ENCODE data around the genes CIAO3, SOX8, TPSG1 and GNPTG.

DNA sequence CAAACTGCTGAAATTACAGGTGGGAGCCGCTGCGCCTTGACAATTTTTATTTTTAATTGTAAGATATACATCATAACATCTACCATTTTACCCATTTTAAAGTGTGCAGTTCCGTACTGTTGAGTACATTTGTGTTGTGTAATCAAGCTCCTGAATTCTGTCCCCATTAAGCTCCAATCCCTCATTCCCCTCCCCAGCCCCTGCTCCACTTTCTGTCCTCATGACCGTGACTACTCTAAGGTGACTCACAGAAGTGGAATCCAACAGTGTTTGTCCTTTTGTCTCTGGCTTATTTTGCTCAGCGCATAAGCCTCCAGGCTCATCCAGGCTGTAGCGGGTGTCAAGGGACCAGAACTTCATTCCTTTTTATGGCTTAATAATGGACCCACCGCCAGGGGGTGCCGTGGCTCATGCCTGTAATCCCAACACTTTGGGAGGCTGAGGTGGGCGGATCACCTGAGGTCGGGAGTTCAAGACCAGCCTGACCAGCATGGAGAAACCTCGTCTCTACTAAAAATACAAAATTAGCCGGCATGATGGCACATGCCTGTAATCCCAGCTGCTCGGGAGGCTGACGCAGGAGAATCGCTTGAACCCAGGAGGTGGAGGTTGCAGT, 2.2 kb upstream of the METRN start:
- RRBS, result no CpG with 5 or more reads among the region's 15 CpGs

- RRBS, result 2% methylated on average over 53 of the region's 101 CpGs
Measured at GRCh38 chr16:740614-741683, at the start of gene CIAO3. TSS of gene CIAO3 (minus strand) at chr16:740997.

- RRBS, result 4% methylated on average over 5 of the region's 14 CpGs
Measured at GRCh38 chr16:825815-826124, 25.2 kb upstream of the GNG13 start.

DNA sequence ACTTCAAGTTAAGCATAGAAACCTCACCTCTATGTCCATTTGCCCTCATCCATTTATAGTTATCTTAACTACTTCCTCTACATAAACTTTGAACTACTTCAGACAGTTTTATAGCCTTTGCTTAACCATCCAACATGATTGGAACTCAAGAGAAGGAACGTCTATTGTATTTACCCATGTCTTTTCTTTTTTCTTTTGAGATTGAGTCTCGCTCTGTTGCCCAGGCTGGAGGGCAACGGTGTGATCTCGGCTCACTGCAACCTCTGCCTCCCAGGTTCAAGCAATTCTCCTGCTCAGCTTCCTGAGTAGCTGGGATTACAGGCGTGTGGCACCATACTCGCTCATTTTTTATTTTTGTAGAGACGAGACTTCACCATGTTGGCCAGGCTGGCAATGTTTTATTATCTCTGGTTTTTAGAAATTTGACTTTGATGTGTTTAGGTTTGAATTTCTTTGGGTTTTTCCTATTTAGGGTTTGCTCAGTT, 64.7 kb upstream of the GNG13 start:
- RRBS, result no CpG with 5 or more reads among the region's 7 CpGs

DNA sequence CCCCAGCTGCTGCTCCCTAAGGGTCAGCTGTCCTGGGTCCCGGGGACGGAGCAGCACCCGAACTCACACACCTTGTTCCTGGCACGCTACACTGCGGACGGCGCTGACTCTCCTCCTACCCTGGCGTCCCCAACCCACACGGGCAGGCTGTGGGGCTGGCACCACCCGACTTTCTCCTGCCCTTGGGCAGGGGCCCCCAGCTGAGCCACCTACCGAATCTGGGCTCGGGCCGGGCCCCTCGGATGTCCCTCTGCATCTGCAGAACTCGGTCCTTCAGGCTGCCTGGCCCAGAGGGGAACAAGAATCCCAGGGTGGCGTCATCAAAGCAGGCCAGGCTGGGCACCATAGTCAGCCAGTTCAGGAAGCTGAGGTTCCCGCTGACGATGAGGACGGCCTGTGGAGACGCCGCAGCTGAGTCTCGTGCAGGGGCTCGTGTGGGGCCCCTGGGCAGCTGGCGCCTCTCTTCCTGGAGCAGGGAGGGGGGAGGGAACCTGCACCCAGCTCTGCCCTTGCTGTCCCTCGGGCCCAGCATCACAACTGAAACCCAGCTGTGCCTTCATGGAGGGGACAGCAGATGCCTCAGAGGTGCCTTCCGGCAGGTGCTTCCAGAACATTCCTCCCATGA, 70.5 kb upstream of the GNG13 start:
- RRBS, result no CpG with 5 or more reads among the region's 26 CpGs

DNA sequence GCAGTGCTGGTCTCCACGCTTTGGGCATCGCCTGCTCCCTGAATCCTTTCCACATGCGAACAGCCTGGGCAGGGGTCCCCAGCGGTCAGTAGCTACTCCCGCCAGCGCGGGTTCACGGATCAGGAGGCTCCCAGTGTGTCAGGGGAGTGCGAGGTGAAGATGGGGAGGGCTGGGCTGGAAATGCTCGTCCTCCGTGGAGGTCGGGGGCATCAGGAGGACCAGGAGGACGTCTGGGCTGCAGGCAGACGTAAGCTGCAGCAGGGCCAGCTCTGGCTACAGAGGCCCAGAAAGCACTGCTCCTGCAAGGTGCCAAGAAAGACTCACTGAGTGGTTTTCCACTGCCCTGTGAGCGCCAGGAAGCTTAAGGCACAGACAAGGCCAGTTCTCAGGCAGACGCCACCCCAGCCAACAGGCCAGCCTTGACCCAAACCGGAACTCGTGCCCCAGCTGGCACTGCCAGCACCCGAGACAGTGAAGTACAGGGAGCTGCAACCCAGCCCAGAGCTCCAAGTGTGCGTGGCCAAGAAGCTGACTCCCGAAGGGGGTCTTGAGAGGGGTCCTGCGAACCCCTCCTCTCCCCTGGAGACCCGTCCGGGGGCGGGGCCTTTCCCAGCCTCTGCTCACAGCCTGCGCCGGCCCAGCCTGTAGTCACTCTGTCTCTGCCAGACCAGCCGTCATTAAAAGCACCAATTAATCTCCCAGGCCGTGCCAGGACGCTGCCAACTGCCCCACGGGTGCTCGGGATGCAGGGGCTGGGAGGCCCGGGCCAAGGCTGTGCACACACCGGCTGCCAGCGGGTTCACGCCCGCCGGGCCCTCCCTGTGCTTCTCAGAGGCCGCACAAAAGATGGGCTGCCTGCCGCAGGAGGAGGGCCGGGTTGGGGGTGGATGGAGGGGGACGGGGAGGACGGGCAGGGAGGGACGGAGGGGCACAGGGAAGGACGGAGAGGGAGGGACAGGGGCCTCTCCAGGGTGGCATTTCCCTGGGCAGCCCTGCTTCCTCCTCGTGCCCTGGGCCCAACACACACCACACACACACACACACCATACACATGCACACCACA, 4.4 kb upstream of the SOX8 start:
- RRBS, result 13% methylated on average over 8 of the region's 46 CpGs

GRCh38 chr16:981371-982079, at the start of gene SOX8:
TSS of gene SOX8 (plus strand) at chr16:981770.
- RRBS, result 2% methylated on average over 57 of the region's 103 CpGs

DNA sequence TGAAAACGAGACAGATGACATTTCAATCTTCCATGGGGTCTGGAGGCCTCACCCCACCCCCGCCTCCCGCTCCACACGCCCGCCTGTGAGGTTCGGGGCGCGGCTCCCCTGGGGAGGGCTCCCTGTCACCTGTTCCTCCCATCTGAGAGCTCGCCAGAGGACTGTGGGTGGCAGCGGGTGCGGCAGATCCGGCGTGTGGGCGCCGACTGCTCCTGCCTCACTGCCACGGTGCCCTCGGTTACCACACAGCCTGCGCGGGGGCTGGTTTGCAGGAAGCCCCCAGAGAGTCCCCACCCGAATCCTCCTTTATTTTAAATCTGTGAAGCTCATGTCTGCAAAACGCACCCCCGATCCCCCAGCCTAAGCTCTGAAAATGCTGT, 16.2 kb downstream of the SOX8 start:
- RRBS, result no CpG with 5 or more reads among the region's 22 CpGs

- RRBS, result no CpG with 5 or more reads among the region's 19 CpGs
Measured at GRCh38 chr16:1003929-1004512, 22.5 kb downstream of the SOX8 start.

GRCh38 chr16:1158235-1159036, 5.5 kb downstream of the CACNA1H start:
- RRBS, result 14% methylated on average over 30 of the region's 59 CpGs

GRCh38 chr16:1160645-1160929, 7.7 kb downstream of the CACNA1H start:
- RRBS, result 20% methylated on average over 23 of the region's 29 CpGs

- RRBS, result 39% methylated on average over 3 of the region's 25 CpGs
Measured at GRCh38 chr16:1164603-1165180, 11.8 kb downstream of the CACNA1H start.

DNA sequence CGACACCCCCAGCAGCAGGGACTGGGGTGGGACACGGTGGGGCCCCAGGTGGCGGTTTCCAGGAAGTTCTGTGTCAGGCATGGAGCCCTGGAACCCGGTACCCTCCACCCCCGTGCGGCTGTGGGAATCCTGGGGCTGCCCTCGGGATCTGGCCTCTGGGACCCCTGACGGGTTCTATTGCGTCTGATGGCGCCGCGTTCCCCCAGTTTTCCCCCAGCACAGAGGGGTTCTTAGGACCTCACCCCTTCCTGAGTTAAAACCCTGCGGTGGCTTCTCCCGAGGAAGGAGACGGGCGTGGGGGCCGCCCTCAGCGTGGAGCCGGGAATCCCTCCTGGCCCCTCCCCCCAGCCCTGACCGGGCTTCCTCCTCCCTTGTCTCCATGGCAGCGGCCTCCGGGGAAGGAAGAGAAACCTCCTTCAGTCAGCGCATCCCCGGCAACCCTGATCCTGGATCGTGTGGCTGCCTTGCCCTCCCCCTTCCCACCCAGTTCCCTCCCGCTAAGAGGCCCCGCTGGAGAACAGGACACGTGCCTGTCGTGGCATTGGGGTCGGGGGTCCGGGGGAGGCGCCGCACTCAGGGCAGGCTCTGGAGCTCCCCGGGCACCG, 30.3 kb downstream of the CACNA1H start:
- RRBS, result 7% methylated on average over 8 of the region's 35 CpGs

DNA sequence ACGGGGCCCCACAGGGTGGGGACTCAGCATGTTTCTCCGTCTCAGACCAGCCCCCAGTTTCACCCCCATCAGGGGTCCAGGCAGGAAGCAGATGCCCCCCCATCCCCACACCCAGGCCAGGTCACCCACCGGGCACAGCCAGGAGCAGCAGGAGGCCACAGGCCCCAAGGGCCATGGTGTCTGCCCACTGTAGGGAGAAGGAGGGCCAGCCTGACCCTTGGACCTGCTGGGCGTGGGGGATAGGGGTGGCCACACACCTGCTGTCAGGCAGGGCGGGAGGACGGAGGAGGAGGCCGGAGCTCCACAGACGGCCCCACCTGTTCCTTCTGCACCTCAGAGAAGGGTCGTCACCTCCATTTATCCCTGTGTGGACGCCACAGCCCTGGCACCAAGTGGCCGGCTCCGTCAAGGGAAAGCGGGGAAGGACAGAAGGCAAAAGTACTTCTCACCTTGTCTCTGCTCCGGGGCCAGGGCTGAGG, at the start of gene TPSG1:
TSS of gene TPSG1 (minus strand) at position 191 of the 479 bp plus-strand sequence.
- RRBS, result 28% methylated on average over 7 of the region's 14 CpGs

GRCh38 chr16:1256497-1256880, 620 bp downstream of the TPSD1 start:
- RRBS, result no CpG with 5 or more reads among the region's 14 CpGs

- RRBS, result no CpG with 5 or more reads among the region's 11 CpGs
Measured at GRCh38 chr16:1296731-1297562, 12.5 kb upstream of the UBE2I start.

GRCh38 chr16:1310815-1311382, 1.5 kb downstream of the UBE2I start:
- RRBS, result 4% methylated on average over 6 of the region's 20 CpGs

- RRBS, result 65% methylated on average over 4 of the region's 19 CpGs
Measured at GRCh38 chr16:1326458-1326876, 7.0 kb upstream of the BAIAP3 start.

DNA sequence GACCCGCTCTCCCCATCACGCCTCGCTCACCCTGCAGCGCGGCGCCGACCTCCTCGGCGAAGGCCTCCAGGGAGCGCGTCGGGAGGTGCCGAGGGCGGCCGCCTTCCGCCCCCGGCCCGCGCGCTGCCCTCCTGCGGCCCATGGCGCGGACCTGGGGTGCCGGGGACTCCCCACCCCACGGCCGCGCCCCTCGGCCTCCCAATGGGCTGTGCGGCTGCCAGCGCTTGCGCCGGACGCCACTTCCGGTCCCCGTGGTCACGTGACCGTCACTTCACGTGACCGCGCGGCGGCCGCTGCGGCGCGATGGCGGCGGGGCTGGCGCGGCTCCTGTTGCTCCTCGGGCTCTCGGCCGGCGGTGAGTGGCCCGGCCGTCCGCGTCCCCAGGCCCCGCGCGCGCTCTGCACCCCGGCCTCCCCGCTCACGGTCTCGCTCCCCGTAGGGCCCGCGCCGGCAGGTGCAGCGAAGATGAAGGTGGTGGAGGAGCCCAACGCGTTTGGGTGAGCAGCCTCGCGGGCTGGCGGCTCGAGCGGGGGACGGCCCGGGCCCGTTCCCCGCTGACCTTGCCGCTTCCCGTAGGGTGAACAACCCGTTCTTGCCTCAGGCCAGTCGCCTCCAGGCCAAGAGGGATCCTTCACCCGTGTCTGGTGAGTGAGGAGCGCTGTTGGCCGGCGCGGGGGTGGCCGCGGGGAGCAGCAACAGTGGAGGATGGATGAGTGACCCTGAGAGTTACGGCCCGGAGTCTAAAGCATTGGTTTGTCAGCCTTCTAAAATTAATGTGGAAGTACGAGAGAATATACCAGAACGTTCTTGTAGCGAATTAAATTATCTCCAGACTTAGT, at the start of gene GNPTG:
TSS of gene GNPTG (plus strand) at position 269 of the 839 bp plus-strand sequence.
- RRBS, result 1% methylated on average over 52 of the region's 98 CpGs

DNA sequence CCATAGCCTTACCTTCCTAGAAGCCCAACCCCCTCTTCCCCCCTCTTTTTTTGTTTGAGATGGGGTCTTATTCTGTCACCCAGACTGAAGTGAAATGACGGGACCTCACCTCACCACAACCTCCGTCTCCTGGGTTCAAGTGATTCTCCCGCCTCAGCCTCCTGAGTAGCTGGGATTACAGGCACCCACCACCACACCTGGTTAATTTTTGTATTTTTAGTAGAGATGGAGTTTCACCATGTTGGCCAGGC, 22.2 kb downstream of the UNKL start:
- RRBS, result no CpG with 5 or more reads among the region's 3 CpGs